Panc1 (cell line): Measurements from ENCODE around the genes TAB3, DMD, MAGEB16 and SRPX.

DNA sequence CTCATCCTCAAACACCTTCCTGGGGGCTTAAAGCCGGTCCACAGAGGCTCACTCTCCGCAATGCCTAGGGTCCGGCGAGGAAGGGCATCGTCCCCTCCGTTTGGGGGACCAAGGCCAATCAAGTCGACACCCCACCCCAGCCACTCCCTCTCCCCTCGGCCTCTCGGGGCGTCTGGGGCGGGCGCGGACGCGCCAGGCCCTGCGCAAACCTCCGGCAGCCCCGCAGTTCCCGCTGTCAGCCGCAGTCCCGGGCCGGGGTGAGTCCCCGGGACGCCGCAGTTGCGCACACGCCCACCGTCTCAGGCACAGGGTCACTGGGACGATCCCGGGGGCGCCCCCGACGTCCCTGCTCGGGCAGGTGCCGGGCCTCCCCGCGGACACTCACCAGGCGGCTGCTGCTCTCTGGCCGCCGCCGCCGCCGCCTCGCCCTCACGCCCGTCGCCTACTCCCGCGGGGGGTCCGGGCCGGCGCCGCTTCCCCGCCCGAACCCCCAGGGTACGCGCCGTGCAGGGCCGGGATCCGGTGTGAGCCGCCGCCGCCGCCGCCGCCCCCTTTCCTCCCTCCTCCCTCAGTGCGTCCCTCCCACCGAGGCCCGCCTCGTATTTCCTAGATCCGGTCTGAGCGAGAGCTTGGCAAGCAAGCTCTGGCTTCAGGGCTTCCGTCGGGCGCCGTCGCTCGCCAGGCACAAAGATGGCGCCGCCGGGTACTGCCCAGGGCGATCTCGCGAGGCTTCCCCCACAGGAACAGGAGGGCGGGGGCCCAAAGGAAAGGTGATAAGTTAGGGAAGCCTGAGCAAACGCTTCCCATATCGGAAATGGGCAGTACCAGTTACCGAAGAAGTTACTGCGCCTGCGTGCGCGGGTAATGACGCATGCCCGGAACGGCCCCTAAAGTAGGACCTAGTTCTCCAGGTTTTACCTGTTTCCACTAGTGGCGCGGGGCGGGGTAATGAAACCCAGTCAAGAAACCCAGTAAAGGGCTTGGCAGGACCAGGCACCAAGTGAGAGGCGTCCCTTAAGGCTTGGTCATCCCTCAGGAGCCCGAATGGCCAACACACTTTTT lies at the start of gene TAB3:
Gene TAB3, minus strand, starts transcription at position 526 of the 1,062 bp plus-strand sequence.
- RRBS, 2 experiments = under 1 to 3% methylated on average over 35 to 51 of the region's 100 CpGs

DNA sequence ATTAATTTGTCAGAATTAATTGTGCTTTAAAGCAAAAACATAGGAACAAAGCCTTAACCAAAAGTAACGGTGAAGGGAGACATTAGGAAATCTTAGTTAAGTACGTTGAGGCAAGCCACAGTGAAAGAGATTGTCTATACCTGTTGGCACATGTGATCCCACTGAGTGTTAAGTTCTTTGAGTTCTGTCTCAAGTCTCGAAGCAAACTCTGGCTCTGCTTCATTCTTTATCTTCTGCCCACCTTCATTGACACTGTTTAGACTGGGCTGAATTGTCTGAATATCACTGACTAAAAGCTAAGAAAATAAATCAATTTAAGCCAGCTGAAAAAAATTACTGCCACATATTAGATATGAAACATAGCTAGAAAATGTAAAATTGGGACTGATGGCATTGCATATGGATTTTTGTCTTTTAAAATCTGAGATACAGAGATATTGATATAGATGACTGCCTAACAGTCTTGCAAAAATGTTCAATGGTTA lies 748.0 kb downstream of the DMD start:
- RRBS, 2 experiments = no CpG with 5 or more reads among the region's 3 CpGs

DNA sequence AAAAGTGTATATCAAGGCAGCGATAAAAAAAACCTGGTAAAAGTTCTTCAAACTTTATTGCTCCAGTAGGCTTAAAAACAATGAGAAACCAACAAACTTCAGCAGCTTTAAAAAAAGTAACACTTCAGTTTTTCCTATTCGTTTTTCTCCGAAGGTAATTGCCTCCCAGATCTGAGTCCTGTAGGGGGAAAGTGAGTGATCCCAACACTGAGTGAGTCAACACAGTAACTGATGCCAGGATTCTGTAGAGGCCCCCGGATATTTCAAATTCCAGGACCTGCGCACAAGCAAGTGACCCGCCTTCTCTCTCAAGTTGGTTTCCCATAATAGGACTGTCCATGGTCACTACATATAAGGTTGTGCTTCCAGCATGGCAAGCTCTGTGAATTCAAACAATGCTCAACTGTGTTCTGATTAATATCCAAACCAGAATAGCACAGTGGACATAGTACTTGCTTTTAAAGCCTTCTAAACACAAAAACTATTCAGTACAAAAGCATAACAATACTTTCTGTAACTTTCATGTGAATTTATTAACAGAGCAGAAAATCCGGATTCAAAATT lies at the start of gene DMD:
Gene DMD, minus strand, starts transcription at position 233 of the 564 bp plus-strand sequence.
- RRBS, 2 experiments = no CpG with 5 or more reads among the region's 7 CpGs

- RRBS, 2 experiments = no CpG with 5 or more reads among the region's 3 CpGs
Observed at GRCh38 chrX:35439875-35440130, 358.3 kb upstream of the MAGEB16 start.

DNA sequence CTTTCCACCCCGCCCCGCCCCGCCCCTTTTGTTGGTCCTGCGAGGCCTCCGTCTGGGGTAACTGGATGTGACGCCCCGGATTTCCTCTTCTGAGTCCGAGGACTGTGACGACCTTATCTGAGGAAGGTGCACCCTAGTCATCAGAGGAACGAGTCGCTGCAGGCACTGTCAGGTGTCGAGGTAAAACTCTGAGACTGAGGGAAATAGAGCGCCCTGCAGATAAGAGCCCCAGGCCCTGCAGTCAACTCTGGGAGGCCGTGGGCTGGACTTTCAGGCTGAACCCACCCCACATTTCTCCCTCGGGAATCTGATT lies at the start of gene MAGEB16:
Gene MAGEB16, plus strand, starts transcription at position 104 of the 313 bp plus-strand sequence.
- RRBS, 2 experiments = no CpG with 5 or more reads among the region's 15 CpGs

GRCh38 chrX:36957360-36957859 lies 50.8 kb upstream of the FAM47C start:
- RRBS, 2 experiments = under 1 to 4% methylated on average over 14 to 16 of the region's 57 CpGs

GRCh38 chrX:38171783-38172304 lies 48.8 kb downstream of the SRPX start:
- RRBS, 2 experiments = 29 to 54% methylated on average over 5 of the region's 12 CpGs

GRCh38 chrX:38220372-38221406 lies at the start of gene SRPX:
TSS of gene SRPX (minus strand) at chrX:38220871.
- RRBS, 2 experiments = 2 to 5% methylated on average over 26 to 29 of the region's 78 CpGs

DNA sequence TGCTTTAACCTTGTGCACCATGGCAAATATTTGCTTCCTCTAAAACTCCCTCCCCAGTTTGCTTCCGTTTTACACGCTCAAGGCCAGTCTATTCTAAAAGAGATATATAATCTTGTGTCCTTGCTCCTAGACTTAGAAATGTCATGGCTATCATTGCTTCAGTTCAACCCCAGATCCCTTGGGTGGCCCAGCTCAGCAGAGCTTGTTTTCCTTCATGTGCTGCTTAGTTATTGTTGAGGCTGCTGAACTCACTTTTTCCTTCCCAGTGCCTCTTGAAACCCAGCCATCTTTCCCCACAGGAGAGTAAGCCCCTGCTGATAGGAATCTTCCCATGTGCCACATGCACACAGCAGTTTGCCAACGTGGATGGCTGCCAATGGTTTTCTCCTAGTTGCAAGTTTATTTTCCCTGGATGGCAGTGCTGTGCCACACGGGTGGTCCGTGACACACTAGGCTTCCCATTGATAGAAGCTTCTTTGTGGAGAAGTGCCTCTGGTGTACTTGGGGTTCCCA lies 76.0 kb downstream of the TSPAN7 start:
- RRBS, 2 experiments = no CpG with 5 or more reads among the region's 5 CpGs

- RRBS, 2 experiments = no CpG with 5 or more reads among the region's 2 CpGs
Observed at GRCh38 chrX:38803229-38803496, 1.9 kb downstream of the MID1IP1 start.

DNA sequence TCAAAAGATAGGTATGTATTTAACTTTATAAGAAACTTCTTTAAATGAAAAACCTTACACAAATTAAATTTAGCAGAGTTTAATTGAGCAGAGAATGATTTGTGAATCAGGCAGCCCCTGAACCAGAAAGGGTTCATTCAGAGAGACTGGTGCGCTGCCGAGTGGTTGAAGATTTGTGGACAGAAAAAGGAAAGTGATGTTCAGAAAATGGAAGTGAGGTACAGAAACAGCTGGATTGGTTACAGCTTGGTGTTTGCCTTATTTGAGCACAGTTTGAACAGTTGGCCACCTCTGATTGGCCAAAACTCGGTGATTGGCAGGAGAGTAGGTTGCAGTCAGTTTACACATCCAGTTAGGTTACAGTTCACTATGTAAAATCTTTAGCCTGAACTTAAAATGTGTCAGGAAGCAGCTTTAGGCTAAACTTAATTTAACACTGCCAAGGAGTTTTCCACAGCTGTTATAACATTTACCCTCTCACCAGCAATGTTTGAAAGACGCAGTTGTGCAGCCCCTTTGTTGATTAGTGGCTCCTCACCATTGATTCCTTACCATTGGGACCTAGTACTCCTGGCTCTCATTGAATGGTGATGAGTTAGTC lies 14.9 kb downstream of the MID1IP1 start:
- RRBS, 2 experiments = no CpG with 5 or more reads among the region's 4 CpGs

DNA sequence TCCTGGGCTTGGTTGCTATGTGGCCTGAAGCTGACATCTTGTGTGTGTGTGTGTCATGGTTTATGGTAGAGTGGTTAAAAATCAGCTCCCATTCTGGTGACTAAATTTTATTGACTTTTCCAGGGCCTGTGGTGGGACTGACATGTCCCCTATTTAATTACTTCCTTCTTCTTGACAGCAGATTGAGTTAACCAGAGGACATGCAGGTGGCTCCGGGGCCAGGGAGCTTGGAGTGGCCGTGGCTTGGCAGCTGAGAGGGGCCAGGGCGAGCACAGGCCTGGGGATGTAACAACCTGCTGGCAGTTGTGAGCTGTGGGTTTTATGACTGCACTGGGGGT lies 185.9 kb downstream of the MID1IP1 start:
- RRBS, 2 experiments = no CpG with 5 or more reads among the region's 3 CpGs

DNA sequence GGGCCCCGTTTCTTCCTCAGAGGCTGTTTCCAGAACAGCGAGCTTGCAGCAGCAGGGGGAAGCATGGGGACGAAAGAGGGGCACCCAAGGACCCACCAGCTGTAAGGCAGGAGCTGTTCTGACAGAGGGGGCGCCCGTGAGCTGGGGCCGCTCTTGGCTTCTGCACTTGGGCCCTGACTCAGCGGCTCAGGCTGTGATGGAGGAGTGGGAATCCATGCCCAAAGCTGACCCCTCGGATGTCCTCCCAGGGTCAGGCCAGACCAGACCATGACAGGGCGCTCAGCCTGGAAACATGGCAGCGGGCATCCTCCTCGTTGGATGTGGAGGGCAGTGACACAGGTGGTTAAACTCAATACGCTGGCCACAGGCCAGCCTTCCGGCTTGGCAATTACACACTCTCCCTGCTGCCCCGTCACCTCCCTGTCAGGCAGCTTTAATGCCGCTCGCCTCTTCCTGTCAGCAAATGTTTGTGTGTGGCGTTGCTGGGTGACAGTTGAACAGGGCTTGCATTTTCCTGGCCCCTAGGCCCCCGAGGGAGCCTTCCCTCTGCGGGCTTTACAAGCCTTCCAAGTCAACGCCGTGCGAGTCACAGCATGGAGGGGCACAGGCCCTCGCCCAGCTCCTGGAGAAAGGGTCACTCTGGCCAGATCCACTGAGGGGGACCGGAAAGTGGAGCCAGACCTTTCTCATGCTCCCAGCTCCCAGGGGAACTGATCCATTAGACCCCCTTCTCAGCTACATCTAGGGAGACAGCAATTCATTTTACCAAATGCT lies 620.1 kb downstream of the BCOR start:
- RRBS, 2 experiments = no CpG with 5 or more reads among the region's 24 CpGs

DNA sequence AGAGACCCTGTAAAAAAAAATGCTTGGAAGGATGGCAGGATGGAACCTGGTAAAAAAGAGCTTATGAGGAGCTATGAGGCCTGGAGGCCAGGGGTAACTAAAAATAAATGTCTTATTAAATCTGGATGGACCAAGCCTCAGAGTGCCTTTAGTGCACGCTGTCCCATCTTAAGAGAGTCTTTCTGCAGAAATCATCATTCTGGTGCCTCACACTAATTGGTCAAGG lies 525.8 kb downstream of the BCOR start:
- RRBS, 2 experiments = no CpG with 5 or more reads among the region's 1 CpG

- RRBS, 2 experiments = no CpG with 5 or more reads among the region's 6 CpGs
Observed at GRCh38 chrX:39645023-39645408, 452.7 kb downstream of the BCOR start.

GRCh38 chrX:39645409-39646052 lies 452.2 kb downstream of the BCOR start:
- RRBS, 2 experiments = no CpG with 5 or more reads among the region's 17 CpGs

DNA sequence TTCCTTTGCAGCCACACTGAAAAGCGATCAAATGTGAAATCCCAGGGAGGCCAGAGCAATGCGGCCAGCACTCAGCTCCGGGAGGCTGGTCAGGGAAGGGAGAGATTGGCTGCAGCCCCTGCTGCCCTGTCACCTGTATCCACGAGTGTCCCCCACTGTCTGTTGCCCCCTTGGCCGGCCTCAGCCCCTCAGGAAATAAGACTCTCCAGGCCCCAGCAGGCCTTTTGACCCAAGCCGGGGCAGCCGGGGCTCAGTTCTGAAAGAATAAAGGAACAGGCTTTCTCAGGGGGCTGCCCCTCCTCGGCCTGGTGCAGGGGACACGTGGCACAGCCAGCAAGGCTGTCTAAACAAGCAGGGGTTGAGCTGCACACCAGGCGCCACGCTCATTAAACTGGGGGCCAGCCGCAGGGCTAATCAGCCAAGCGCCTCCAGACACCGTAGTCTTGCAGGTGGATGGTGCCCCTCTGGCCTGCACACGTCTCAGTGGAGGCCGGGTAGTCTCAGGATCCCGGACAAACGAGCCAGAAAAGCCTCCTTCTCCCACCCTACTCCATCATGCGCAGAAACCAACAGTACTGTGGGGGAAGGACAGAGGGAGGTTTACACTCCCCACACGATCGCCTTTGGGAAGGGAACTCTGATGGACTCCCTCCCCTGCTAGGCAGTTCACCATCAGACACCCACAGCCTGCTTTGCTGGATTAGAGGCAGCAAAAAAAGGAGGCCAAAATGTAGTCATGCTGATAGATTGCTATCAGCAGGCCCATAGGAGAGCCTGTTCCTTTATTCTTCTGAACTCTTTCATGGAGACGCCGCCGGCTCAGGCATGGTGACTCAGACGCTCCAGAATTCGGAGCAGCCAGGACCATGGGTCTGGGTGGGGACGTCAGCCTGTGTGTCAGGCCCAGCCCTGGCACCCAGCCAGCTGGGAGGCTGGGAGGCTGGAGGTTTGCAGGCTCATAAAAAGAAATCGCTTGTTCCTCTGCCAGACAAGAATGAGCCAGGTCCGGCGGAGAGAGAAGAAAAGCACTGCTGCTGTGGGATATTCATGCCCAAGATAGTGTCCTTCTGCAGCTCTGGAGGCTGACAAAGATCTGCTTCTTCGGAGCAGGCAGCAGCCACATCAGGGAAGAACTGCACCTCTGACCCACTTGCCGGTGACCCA lies 342.4 kb downstream of the BCOR start:
- RRBS, 2 experiments = 12 to 22% methylated on average over 3 to 4 of the region's 32 CpGs

DNA sequence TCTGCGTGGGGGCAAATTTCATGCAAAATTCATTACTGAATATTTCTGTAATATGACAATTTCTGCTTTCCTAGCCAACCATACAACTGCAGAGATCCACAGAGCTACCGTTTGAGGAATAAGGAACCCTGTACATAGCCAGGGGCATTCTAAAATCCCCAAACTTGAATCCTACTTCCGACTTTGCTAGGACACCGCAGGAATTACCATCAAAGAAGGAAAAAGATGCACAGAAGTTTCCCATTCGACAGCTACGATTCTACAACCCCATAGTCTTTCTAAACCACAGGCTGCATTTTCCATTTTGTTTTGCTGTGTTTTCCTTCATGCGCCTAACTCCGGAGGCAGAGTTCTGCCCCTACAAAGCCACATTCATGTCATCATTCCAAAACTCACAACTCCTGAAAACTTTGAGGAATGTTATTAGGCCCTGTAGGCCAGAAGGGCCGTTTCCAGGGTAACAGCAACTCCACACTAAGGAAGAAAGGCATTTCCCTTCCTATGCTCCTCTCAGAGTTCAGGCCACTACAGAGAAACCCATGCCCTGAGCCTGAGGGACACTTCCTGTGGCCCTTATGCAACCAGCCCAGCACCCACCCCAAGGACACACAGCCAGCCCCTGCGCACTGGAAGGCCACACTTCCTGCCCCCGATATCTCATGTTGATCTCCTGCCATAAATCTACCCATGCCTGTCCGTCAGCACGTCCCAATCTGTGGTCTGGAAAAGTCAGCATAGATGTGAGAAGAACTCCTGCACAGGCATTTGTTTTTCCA lies 289.4 kb downstream of the BCOR start:
- RRBS, 2 experiments = no CpG with 5 or more reads among the region's 13 CpGs

GRCh38 chrX:39819960-39820748 lies 277.6 kb downstream of the BCOR start:
- RRBS, 2 experiments = no CpG with 5 or more reads among the region's 33 CpGs